Neural cell (in vitro differentiated cells): ENCODE results near the gene DUSP10.

DNA sequence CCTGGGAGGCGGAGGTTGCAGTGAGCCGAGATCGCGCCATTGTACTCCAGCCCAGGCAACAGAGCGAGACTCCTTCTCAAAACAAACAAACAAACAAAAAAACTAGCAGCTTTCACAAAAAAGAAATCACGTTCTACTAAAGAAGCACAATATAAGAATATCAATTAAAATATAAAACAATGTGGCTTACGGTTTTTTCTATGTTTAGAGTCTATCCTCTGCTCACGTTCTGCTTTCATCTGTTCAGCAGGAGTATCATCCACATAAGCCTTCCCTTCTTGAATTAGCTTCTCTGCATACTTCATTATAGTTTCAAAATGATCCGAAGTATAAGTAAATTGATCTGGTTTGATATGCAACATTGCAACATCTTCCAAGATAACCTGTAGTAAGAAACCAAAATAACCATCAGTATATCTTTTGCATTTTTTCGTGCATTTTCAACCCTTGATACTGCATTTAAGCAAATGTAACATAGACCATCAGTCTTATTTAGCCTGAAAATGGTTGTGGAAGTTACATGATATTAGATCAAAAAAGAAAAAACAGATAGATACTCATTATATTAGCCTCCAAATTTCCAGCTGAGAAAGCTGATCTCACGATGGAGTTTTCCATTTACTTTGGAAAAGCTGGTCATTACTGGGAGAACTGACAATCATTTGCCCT is 22.1 kb downstream of the EPRS1 start:
- RAMPAGE, long total RNA: no peak

DNA sequence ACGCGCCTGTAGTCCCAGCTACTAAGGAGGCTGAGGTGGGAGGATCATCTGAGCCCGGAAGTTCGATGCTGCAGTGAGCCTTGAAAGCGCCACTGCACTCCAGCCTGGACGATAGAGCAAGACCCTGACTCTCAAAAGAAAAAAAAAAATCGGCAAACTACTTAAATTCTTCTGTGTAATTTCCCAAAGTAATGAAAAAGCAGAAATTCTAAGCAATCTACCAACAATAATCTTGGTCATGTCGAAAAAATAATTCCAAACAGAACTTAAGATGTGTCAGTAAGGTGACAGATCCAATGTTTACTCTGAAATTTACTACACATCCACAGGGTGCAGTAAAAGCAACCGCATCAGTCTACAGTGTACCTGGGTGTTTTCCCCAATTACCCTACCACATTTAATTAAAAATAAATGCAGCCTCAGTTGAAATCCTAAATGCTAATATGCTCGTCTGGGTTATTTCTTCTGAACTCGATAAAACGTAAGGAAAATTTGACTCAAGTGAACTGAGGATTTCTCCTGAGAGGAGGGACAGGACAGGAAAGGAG is 858 bp downstream of the EPRS1 start:
- RAMPAGE, long total RNA: no peak

- RAMPAGE, long total RNA: no peak
These were observed 52.8 kb upstream of the MARK1 start for GRCh38 chr1:220475118-220475598.

DNA sequence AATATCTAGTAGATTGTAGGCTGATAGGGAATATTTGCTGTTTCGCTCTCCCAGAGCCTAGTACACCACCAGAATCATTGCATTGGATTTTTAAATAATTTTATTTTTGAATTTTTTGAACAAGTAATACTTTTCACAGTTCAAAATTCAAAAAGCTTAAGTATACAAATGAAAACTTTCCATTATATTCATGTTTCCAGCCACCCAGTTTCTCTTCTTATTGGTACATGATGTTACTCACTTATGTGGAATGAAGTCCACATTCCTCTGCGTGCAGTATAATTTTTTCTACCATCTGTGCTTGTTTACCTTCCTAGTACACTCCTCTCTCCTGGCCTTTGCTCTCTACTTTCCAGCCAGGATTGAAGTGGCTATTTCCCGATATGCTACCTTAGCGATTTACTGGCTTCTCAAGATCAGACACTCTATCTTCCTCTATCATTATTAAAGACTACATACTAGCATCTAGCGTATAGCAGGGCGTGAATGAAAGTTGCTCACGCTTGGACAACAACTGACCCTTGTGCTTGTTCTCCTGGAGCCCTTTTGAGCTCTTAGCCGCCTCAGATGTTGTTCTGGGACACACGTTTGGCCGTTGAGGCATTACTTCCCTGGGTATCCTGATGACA is 13.6 kb upstream of the MTARC2 start:
- RAMPAGE, long total RNA: no peak

GRCh38 chr1:220770684-220771047 is 16.0 kb upstream of the MTARC1 start:
- RAMPAGE, long total RNA: no peak

DNA sequence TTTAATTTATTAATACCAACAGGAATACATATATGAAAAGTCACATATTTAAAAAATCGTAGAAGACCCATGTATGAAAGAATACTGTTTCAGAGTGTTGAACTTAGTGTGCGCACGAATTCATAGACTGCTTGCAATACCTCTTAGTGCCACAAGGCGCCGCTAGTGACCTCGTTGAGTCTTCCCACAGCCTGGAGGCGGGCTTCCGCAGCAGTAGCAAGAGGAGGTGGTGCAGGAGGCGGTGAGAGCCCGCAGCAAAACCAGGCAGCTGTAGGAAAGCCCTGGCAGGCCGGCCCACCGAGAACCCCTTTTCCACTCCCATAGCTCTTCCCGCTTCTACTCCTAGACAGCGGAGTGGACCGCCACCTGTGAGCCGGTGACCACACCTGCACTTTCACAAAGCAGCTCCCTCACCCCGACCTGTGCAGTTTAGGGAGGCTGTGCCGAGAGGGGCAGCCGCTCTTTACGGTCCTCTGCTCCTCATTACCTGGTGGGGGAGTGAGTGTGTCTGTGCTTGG is 23.5 kb downstream of the MTARC1 start:
- RAMPAGE, long total RNA: no peak

- RAMPAGE, long total RNA: no peak
These were observed 281 bp upstream of the HLX start for GRCh38 chr1:220879054-220879269.

GRCh38 chr1:220882051-220883142 is 3.2 kb downstream of the HLX start:
- RAMPAGE, long total RNA: no peak

- RAMPAGE, long total RNA: no peak
These were observed 35.7 kb downstream of the HLX start for GRCh38 chr1:220914830-220915392.

GRCh38 chr1:221098214-221098875 is 219.1 kb downstream of the HLX start:
- RAMPAGE, long total RNA: no peak

- RAMPAGE, long total RNA: no peak
These were observed 198.4 kb downstream of the DUSP10 start for GRCh38 chr1:221543495-221543890.

DNA sequence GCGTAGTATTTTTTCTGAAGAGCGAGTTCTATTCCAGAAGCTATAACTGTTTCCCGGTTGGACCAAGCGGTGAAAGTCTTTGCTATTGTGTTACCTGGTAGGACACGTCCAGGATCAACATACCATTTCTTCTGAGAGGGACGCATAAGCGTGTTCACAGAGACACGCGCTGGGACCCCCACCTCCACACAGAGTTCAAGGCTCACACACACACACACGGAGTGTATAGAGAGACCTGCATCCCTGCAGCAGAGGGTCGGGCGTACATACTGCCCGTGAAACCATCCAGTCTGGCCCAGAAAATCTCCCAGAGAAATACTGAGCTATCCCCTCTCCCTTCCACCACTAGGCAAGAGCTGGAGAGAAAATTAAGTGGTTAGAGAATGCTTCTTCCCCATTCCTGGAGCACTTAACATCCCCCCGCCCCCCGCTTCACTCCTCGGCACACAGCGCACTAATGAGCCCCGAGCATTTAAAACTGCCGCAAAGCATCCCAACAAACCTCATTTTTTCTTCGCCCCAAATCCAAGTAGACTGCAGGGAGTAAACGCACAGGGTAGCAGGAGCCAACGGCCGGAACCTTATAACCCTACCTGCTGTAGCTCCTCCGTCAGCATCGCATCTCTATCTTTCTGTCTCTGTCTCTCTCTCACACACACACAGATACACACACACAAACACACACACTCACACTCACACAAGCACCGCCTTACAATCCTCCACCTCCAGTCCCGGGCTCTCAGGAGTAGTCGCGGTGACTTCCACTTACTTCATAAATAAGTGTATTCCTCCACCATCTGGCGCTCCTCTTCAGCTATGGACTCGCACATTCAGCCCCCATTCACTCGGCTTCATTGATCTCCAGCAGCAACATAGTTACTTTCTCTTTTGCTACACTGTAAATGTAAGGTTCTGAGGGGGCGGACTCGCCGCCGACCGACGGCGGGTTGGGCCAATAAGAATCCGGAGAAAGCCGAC is at the start of gene DUSP10:
Gene DUSP10 (minus strand): TSS at position 878 of the 978 bp plus-strand sequence.
- RAMPAGE, long total RNA: start-site peak on the minus strand centred at position 753 of the sequence, 307 bp wide, 179 and 330 reads in 2 replicates

DNA sequence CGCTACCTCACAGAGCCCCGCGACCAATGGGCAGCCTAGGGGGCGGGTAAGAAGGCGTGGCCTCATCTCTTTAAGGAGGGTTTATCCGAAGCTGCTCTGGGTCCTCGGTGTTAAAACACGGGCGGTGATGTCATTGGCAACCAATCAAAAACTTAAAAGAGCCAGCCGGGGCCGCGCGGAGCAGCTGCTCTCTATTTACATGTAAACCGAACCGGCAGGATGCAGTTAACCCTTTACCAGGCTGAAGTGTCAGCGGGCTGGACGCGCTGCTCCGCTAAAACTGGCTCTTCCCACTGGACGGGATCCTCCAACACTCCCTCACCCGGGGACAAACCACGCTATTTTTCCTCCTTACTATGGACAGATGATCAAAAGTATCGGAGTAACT is 295 bp upstream of the DUSP10 start:
- RAMPAGE, long total RNA: no peak

- RAMPAGE, long total RNA: no peak
These were observed 97.9 kb upstream of the DUSP10 start for GRCh38 chr1:221839638-221840270.

DNA sequence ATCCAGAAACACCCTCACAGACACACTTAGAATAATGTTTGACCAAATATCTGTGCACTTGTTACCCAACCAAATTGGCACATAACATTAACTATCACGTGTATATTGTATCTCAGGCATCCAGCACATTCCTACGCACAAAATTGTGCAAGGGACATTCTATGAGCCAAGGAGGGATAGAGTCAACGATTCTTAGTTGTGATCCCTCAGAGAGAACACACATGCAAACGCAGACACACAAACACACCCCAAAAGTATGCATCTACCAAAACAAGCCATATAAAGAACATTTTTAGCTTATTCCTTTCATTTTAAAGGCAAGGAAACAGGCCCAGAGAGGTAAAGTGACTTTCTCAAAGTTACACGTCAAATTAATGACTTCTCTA is 195.7 kb upstream of the DUSP10 start:
- RAMPAGE, long total RNA: no peak

- RAMPAGE, long total RNA: no peak
These were observed 329.3 kb upstream of the DUSP10 start for GRCh38 chr1:222071137-222071649.

DNA sequence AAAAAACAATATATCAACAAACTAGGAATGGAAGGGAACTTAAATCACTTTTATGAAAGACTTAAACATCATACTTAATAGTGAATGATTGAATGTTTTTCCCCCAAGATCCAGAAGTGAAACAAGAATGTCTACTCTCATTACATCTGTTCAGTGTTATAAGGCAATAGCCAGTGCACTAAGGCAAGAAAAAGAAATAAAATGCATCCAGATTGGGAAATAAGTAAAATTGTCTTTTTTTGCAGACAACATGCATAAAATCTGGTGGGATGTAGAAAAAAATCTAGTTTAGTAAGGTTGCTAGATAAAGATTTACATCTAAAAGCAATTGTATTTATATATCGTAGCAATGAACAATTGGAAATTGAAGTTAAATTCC is 21.8 kb downstream of the MIA3 start:
- RAMPAGE, long total RNA: no peak

DNA sequence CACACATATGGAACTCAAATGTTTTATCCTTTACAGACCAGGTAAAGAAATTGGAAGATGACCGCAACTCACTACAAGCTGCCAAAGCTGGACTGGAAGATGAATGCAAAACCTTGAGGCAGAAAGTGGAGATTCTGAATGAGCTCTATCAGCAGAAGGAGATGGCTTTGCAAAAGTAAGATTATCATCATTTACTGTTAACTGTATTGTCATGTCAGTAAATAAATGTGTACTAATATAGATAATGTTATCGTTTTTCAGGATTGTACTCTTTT is 36.7 kb downstream of the MIA3 start:
- RAMPAGE, long total RNA: no peak

DNA sequence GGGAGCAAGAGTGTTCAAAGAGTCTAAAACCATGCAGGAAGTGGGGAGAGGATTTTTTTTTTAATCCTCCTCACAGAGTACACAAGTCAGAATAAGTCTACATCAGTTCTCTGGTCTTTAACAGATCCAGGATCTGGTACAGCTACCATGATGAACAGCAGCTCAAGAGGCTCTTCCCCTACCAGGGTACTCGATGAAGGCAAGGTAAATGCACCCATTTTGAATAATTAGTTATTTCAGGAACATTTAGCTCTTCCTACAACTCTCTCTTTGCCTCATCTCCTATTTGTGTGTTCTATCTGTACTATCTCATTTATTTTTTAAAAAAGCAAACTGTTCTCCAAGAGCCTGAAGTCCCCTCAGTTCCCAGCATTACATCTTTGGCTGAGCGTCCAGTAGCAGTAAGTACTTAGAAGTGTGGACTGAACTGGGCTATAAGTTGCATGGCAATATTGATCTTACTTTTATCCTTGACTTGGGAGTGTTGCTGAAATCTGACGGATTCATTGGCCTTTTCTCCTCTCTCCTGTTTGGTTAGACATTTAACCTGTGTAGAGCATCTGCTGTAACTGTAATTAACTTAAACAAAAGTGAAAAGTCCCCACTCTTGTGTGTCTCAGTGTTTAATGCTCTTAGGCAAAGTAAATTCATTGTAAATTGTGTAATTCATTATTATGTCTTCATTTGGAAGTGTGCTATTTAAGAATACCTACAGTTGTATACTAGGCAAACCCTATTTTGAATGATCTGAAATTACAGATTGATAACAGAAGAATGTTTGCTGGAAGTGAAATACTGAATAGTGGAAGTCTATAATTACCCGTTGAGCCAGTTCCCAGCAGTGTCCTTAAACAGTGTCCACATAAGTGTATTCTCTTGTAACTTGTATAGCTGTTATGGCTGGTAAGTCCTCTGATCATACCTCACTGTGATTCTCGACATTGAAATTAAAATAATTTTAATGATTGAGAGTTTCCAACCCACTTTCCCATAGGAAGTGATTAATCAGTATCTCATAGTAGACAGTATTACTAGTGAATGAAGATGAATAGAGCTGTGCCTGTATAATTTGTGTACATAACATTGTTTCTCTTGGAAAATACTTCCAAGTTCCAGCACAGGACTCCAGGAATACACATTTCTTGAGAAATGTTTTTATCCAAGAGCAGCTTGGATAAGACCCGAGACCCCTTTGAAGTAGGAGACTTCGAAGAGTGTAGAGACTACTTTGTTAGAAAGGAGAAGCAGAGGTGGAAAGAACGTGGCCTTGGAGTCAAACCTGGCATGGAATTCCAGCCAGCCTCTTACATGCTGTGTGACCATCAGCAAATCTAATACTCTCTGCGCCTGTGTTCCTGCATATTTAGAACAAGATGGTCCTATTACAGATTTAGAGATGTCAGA is 44.7 kb downstream of the MIA3 start:
- RAMPAGE, long total RNA: no peak

DNA sequence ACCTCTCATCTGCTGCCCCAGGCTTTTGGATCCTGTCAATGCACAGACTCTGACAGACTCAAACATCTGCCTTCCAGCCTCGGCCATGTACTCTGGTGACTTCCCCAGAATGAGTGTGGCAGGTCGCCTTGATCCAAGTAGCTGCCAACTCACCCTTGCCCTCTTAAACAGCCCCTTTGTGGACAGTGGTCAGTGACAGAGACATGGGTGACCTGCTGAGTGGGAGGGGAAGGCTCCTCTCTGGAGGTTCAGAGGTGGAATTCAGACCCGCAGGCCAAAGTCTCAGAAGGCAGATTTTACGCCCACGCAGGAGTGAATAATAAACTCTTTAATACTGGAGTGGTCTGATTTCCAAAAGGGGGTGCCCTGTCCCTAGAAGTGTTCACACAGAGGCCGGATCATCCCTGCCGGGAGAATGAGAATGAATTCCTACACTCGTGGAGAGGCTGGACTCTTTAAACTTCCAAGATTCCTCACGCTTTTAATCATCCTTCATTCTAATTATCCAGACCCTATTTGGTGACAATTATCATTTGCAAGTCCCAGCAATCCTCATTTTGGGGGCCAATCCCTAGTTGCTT is 63.5 kb downstream of the TLR5 start:
- RAMPAGE, long total RNA: no peak